Myometrial cell (primary cell): ENCODE measurements around the genes AKAP7 and SGK1.

DNA sequence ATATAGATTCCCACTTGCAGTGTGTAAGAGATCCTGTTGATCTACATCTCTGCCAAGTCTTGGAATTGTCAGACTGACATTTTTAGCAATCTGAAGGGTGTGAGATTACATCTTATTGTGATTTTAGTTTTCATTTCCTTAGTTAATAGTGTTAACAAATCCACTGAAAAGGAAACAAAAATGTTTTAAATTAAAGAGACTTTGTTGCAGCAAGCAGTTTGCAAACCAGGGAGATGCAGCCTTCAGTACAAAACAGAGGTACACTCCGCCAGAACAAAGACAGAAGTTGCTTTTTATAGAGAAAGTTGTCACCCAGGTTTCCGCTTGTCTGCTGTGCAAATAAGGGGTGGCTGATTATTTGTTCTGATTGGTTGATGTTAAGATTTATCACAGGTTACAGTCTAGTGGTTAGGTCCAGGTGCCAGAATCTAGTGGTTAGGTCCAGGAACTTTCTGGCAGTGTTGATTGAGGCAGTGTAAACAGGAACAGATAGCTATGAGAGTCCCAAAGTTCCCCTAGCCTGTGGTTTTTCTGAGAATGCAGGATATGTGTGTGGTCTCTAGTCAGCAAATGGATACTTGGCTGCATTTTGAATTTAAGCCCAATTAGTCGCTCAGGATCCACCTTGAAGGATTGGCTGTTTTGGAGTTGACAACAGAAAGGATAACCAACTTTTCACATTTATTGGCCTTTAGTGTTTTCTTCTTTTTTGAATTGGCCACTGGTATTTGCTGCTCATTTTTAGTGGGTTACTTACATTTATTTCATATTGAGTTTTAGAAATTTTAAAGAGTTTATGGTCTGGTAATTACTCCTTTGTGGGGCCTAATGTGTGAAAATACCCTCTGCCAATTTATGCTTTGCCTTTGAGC, 147.9 kb downstream of the TMEM200A start:
- RAMPAGE, long total RNA: no peak

DNA sequence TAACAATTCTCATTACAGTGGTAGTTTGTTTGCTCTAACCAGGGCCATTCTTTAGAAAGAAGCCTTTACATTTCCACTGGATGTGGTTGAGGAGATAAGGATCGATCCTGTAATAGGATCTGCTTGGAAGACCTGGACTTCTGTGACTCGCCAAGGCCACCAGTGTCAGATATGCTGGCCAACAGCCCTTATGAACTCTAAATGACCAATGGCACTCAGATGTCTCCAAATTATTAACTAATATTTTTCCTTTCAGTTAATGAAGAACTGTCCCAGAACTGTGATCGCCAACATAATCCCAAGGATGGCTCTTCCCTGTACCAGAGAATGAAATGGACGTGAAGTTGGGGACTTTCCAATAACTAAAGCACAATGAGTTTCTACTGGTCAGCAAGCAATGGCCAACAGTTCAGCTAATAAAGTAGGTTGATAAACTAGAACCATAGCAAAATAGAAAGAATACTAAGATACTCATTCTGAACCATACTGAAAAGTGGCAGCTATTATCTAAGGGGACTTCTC, 7.5 kb downstream of the SMLR1 start:
- RAMPAGE, long total RNA: no peak

- RAMPAGE, long total RNA: no peak
Measured at GRCh38 chr6:130882320-130882863, 55.2 kb downstream of the SMLR1 start.

DNA sequence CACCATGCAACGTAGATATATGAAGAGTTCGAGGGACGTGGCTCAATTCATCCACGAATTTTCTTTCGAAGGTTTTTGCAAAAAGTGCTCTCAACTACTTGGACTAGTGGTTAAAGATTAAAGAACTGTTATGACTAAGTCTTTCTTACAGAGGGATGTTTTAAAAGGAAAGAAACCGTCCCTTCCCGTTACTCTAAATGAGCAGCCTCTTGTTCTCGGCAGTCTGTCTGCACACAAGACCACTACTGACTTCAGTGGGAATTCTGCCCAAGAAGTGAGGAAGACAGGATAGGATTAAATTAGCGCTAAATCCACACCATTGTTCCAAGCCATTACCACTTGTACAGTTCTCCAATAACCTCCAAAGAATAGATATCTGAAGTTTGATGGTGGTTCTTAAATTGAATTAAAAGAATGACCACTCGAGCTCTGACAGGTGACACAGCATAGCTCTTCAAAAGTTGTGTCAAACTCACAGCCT, 2.0 kb downstream of the EPB41L2 start:
- RAMPAGE, long total RNA: no peak

GRCh38 chr6:131134833-131136141, at the start of gene AKAP7:
TSS of gene AKAP7 (plus strand) at chr6:131135467.
- RAMPAGE, long total RNA: no peak

DNA sequence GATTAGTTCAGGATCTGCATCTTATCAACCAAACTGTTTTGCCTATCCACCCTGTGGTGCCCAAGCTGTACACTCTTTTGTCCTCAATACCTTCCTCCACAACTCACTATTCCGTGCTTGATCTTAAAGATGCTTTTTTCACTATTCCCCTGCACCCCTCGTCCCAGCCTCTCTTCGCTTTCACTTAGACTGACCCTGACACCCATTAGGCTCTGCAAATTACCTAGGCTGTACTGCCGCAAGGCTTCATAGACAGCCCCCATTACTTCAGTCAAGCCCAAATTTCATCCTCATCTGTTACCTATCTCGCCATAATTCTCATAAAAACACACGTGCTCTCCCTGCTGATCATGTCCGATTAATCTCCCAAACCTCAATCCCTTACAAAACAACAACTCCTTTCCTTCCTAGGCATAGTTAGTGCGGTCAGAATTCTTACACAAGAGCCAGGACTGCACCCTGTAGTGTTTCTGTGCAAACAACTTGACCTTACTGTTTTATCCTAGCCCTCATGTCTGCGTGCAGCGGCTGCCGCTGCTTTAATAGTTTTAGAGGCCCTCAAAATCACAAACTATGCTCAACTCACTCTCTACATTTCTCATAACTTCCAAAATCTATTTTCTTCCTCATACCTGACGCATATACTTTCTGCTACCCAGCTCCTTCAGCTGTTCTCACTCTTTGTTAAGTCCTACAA, 191.4 kb downstream of the AKAP7 start:
- RAMPAGE, long total RNA: no peak

DNA sequence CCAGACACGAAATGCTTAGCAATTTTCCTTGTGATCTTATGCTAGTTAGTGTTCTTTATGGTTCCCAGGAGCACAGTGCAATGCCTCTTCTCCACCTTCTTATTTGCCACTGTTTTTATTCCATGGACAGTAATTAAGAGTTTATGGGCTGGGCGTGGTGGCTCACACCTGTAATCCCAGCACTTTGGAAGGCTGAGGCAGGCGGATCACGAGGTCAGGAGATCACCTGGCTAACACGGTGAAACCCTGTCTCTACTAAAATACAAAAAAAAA, 55.6 kb downstream of the ENPP1 start:
- RAMPAGE, long total RNA: no peak

DNA sequence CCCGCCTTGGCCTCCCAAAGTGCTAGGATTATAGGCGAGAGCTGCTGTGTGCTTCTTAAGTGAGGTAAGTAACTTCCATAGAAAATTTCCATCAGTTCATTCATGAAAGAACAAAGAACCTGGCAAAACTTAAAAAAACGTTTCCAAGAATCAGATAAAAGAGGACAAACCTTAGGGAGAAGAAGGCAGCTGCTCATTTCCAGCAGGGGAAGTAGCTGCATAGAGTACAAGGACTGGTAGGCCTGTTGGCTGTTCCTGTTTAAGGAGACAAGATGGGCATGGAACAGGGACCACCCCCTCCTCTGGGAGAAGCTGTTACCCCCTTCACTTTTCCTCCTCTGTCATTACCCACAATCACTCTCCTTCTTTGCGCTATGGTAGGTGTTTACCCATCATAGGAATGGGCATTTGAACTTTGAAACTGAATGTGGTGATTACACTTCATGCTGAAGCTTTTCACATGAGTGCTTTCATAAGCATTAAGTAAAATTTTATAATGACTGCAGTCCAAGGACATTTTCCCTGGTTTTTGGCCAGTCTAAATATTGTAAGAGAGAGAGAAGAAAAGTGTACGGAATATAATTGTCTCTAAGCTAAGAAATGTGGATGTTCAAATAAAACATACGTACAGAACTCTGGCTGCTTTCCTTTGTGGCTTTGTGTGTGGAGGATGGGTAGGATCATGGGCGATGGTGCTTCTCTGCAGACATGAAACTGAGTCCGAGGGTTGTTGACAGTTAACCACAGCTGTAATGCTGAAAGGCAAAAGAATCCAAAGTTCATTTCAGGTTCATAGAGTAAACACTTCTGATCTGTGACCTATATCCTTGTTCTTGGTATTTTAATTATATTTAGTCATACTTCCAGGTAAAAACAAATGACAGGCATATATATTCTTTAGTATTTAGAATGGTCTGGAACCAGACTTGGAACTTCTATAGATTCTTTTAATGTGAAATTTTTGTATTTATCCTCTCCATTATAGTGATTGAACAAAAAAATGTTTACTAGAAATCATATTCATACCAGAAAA, 56.3 kb downstream of the CCN2 start:
- RAMPAGE, long total RNA: no peak

- RAMPAGE, long total RNA: no peak
Measured at GRCh38 chr6:131950751-131951019, 487 bp downstream of the CCN2 start.

DNA sequence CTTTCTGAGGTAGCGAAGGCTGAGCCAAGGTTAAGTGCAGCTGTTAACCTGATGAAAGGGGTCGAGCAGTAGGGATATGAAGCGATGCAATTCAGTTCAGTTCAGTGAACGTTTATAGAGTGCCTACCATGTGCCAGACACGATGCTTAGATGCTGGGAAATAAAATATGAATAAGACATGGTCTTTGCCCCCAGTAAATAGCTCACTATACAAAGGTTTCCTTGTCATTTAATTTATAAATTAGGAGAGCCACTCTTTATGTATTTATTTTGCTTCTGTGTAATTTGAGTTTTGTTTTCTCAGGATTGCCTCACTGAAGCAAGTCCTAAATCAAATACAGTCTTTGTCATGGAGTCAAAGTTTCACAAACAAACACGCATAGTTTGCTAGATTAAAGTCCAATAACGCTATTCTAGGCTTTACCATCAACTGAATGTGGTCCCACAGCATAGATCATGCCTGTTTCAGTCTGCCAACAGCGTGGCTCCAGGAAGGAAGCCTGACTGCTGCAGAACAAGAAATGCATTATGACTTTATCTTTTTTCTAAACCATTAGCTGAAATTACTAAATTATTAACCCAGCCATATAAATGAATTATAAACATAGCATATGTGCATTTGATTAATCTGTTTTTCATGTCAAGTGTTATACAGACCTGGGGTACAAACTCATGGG, 29.7 kb upstream of the CCN2 start:
- RAMPAGE, long total RNA: no peak

- RAMPAGE, long total RNA: no peak
Measured at GRCh38 chr6:132400489-132401159, 651 bp downstream of the MOXD1 start.

DNA sequence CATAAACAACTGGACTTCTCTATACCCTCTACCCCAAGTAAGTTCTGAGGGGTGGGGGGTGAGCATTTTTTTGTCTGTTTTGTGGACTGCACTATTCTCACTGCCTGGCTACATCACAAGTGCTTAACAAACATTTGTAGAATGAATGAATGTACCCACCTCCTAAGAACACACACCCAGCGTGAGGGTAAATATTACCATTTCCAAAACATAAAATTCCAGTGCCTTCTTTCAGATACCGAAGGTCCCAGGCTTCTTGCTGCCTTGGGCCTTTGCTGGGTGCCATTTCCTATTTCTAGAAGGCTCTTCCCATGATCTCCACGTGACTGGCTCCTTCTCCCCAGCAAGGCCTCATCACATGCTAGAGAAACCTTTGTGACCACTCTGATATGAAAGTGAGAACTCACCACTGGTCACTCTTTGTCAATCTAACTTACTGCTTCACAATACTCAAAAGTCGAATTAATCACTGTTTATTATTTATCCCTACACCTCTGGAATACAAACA, 1.8 kb downstream of the STX7 start:
- RAMPAGE, long total RNA: no peak

DNA sequence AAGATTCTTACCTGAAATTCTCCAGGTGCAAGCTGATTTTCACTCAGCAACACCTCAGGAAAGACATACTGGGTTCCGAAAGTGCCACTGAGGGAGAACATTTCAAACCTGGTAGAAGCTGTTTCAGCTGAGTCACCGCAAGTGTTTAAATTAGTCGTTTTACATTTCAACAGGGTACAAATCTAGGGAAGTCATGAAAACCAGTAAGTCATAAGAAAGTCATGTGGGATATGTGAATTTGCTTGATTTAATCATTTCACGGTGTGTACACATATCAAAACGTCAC, 25.3 kb upstream of the TAAR1 start:
- RAMPAGE, long total RNA: no peak

DNA sequence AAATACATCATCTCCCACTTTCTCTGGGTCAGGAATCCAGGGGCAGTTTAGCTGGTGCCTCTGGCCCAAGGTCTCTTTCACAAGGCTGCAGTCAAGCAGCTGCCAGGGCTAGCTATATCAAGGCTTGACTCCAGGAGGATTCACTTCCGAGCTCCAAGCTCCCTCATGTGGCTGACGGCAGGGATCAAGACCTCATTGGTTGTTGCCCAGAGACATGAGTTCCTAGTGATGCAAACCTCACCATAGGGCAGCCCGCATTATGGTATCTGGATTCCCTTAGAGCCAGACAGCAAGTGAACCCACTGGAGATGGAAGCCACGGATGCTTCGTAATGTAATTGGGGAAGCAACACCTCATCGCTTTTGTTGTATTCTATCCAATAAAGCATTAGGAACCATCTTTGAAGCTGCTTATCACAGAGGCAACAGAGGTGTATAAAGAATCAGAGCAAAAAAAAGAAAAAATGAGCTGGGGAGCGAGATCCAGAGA, 1.4 kb upstream of the VNN1 start:
- RAMPAGE, long total RNA: no peak

DNA sequence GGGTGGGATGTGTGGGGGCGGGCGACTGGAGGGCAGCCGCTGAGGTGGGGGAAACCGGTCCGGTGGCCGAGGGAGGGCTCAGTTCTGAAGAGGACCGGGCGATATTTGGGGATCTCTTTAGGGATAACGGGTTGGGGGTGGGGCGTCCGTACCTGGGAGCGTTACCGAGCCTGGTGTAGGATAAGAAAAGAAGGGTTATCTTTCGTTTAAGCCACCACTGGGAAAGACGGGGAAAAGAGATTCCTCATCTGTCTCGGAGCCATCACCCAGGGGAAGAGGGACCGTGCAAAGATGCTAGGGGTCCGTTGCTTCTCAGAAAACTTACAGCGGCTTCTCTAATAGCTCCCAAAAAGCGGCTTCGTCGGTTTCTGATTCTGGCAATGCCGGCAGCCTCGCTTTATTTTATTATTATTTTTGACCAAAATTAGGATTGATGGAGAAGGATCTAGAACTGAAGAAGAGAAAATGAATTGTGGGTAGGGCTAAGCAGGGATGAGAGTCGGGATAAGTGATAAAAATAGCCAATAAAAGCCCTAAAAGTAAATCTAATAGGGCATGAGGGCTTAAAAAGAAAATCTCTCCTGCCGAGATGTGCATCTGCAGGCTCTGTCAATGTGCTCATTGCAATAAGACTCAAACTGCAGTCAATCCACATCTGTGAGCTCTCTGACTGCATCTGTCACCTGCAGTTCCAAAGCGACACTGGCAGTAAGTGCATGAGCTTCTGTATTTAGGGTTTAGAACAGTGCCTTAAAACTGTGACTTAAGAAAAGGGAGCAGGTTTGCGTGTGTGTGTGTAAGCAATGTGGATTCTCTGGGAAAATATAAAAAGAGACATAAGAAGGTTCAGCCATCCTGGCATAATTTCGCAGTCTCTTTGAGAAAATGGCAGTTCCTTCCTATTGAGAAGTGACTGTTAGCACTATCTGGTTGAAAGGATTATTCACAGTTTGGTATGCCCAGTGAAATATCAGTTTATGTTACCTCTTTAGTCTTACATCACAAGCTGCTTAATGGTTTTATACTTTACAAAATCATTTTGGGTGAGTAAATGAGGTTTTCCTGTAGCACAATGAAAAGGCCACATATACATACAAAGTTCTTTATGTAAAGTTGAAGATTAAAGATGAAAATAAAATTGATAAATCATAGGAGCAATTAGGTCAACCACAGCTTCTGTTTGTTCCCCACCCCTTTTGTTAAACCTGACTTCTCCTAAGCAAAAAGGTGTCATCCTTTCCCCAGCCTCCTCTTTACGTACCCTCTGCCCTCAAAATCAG, 956 bp downstream of the TBPL1 start:
- RAMPAGE, long total RNA: no peak

DNA sequence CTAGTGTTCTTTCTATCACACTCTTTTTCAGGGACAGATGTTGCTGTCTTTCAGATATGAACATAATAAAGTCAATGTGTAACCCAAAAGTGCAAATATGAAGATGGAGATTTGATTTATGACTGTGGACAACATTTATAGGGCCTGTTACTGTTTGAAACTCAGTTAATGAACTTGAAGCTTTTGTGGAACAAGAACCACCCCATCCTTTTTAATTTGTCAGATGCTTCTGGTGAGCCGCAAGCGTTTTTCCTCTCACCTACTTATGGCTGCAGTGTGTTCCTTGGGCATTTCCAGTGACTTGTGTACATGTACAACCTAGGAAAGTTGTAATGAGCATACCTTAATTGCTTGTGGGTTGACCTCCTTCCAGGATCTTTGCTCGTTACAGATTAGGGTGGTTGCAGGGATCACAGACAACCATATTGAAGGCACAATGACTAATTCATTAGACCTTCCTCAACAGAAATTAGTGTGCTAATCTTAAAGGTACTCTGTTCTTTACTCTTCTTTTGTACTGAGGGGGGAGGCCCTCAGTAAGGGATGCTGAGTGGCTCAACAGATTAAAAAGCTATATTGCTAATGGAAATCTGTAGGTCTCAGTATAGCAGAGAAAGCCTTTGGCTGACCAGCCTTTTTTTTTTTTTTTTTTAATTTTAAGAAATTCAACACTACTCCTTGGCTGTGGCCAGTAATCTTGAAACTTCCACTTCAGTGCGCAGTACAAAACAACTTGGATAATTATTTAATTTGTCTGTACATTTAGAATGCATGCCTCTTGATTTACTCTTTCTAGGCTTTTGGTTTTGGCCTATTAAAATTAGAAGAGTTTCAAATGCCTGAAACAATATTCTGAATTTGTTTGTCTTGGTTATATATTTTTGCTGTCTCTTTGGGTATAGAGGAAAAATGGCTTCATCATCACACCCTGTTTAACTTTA, 7.0 kb downstream of the TBPL1 start:
- RAMPAGE, long total RNA: no peak

DNA sequence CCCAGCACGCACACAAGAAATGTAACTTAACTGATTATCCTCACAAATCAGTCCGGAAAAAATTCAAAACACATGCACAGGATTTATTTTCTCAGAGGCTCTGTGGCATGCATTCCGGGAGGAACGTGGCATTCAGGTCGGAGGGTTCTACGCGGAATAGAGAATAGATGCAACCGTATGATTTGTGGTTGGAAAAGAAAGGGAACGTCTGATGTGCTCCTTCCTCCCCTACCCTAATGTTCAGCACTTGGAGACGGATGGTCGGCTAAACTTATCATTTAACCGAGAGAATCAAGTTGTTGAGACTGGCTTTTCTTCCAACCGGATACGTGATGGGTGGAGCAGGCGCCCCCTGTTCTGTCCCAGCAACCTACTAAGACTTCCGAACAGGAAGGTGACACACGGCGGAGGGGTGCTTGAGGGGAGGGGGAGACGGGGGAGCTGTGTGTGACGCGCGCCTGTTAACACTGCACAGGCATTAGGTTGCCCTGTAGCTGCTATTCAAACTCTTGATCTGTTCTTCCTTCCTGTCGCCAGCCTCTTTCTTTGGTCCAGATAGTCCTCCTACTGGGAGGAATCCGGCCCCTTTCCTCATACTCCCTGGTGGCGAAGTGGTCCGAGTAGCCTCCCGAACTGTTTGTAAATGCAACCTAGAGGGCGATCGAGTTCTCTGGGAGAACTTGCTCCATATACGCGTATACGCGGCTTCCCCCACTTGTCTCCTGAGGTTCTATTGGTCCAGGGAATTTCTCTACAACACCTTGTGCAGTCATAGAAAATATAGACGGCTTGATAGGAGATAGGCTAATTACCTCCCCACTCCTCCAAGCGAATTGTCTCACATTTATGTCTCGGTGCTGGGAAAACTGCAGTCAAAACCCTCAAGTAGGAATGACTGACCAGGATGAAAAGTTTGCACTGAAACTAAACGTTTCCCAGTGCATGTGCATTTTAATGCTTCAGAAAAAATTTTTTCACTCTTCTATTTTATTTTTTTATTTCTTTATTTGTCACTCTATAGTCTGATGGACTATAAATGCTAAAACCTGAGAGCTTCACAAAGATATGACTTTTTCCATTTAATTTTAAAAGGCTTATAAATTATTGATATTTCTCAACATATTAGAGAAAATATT, 125.9 kb upstream of the SLC2A12 start:
- RAMPAGE, long total RNA: no peak

DNA sequence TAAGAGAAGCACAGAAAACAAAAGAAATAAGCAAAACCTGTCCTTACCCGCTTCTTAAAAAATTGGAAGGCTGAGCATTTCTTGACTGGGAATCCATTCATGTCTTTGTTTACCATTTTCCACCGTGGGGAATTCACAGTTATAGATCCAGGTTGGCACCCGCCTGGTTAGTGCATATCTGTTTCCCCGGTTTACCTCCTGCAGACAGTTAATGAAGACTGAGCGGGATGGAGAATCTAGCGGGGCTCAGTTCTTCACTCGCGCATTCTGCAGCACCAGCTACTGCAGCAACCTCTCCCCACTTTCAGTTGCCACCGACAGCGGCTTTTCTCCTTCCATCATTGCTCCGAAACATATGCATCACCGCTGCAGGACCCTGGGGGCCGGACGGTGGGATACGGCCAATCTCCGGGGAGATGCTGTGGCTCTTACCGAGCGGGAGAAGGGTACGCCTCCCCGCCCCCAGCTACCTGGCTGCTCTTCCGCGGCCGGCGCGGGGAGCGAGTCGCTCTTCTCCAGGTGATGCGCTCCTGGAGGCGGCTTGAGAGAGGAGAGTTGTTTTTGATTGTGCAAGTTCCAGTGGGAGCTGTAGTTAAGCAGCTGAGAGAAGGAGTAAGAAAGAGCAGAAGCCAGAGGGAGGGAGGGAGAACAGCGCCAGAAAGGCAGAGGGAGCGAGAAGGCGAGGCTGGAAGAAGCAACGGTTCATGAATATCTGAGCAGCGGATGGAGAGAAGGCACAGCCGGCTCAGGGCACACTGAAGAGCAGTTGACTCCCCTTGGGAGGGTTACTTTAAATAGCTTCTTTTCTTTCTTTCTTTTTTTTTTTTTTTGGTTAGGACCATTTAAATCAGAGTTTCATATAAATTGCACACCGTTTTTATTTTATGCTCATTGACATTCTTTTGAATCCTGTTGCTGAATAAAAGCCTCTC, at the start of gene SGK1:
Gene SGK1 (minus strand): TSS at position 768 of the 932 bp plus-strand sequence.
- RAMPAGE, long total RNA: no peak

- RAMPAGE, long total RNA: no peak
Measured at GRCh38 chr6:134373440-134373830, 55.5 kb upstream of the SGK1 start.

GRCh38 chr6:134512682-134513438, 194.9 kb upstream of the SGK1 start:
- RAMPAGE, long total RNA: no peak